NALM6 (cell line): Measurements from ENCODE around the gene BAZ2B.

- PRO-cap, result no peak
Observed at GRCh38 chr2:159059535-159059901, 91.1 kb downstream of the TANC1 start.

DNA sequence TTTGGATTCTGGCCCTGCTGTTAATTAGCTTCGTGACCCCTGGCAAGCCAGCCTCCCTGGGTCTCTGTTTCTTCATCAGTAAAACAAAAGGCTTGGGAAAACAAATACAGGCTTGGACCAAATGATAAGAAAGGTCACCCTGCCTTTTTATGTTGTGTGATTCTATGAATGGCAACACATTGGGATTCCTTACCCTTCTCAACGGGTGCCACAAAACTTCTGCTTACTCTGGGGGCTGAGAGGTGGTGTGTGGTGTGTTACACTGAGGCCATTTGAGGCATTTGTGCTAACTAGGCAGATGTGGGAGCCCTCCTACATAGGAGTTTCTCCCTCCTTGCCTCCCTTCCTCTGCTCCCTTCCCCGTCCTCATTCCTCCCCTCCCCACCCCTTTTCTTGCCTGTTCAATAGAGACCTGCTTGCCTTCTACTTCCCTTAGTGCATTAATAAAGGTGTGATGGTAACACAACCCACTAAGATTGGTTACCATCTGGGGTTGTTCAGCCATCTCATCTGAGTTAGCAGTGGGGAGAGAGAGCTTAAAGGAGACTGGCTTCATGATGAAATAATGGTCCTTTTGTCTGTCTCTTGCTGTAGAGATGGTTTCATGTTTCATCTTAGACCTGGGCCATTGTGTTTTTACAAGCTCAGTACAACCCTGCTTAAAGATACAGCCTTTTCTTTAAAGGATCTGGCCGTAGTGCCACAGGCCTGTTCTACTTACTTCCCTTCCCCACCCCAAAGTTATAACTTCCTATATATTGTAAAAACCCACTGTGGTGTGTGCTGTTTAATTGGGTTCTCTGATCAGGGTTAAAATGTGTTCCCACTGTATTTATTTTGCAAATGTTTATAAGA, 96.3 kb downstream of the TANC1 start:
- PRO-cap, result no peak

- PRO-cap, result no peak
Observed at GRCh38 chr2:159090876-159091225, 122.4 kb downstream of the TANC1 start.

GRCh38 chr2:159147118-159147605, 139.3 kb downstream of the WDSUB1 start:
- PRO-cap, result no peak

GRCh38 chr2:159167391-159167931, 119.0 kb downstream of the WDSUB1 start:
- PRO-cap, result no peak

GRCh38 chr2:159497077-159497818, 119.1 kb downstream of the BAZ2B start:
- PRO-cap, result no peak

DNA sequence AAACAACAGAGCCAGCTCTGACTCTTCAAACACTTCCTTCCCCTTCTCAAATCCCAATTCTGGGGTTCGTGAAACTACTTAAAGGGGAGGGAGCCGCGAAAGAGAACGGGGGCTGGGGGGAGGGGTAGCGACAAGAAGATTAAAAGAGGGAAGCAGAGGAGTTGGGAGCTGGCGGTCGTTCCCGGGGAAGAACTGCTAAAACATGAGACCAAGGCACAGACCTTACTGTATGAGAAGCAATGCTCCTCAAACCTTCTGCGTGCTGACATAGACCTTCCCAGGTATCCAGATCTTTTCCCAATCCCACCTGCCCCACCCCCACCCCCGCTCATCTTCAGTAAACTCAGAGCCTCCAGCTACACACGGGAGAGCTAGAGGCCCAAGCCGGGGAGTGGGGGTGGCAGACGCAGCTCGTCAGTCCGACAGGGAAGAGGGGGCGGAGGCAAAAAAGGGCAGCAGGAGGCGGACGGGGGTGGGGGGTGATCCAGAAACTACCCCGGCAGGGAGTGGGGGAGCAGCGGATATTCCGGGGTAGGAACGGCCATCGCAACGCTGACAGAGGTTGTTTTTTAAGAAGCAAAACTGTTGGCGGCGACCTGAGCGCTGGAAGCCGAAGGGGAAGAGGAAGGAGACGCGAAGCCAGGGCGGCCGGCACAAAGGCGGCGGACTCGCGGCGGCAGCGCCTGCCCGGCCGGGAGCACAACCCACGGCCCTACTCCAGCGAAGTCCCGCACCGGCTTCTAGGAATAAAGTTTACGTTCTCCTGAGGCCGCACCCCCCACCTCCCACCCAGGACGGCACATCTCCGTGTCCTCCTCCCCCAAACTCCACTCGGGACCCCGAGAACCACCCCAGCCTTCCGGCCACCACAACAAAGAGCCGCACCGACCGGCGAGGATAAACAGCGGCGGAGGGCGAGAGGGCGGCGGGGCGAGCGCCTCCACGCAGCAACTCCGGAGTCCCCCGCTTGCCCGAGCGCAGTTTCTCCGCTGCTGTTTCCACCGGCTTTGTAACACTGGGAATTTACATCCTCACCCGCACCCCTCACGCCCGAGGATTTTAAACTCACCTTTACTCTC, 836 bp downstream of the BAZ2B start:
- PRO-cap, result bidirectional peak, plus-strand start at position 133 of the sequence, minus-strand start at position 53 of the sequence; bidirectional peak, plus-strand start at position 579 of the sequence, minus-strand start at position 633 of the sequence; bidirectional peak, plus-strand start at position 900 of the sequence, minus-strand start at position 873 of the sequence

DNA sequence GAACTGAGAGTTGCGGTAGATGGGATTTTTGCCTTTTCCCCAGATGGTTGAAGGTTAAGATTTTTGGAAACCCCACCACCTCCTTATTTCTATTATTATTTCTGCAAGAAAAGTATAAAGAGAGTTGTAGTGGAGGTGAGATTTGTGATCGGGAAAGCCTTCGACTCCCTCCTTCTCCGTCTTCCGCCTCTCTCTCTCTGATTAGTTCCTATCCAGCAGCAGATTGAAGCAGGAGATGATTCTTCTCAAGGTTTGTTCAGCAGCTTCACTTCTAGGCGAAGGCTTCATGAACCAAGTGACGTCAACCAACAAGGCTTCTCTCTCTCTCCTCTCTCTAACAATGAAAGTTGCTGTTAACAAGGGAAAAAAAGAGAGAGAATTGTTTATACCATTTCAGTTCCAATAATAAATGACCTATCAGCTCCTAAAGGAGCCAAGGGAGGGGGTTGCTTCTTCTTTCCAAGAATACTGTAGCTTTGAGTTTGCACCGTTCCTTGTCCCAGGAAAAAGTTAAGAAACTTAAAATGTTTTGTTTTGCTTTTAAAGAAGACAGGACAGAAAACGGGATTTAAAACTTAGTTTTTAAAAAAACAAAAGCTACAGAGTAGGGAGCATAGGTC, at the start of gene BAZ2B:
TSS of gene BAZ2B (minus strand) at position 297 of the 620 bp plus-strand sequence.
- PRO-cap, result unidirectional peak, minus-strand start at position 199 of the sequence

DNA sequence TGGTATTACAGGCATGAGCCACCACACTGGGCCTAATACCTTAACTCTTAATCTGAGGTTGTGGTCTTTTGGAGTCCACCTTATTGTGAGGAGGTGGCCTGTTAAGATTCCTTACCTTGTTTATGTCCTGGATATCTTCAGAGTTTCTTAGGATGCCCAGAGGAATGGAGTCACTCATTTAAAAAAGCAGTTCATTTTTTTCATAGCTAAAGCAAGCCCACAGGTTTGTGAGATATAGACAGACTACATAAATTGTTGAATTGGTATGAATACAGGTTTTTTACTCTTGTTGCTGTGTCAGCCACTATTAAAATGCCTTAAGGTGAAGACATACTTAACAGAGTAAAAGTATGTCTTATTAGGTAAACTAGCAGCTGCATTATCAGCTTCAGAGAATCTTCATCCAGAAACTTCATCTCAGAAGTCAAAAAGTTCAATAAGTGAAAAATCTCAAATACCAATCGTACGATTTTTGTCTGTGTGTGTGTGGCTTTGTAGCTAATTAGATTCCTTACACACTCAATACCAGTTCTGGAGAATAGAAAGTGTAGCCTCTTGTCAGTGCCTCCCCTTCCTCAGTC, 8.9 kb downstream of the MARCHF7 start:
- PRO-cap, result no peak

GRCh38 chr2:159772950-159773450, 25.0 kb downstream of the CD302 start:
- PRO-cap, result no peak

- PRO-cap, result no peak
Observed at GRCh38 chr2:160221545-160222251, 21.6 kb upstream of the ITGB6 start.

GRCh38 chr2:160257111-160257599, 57.1 kb upstream of the ITGB6 start:
- PRO-cap, result no peak

- PRO-cap, result no peak
Observed at GRCh38 chr2:160379463-160379793, 114.2 kb downstream of the RBMS1 start.

- PRO-cap, result no peak
Observed at GRCh38 chr2:160380081-160380698, 113.4 kb downstream of the RBMS1 start.

GRCh38 chr2:160423345-160423959, 70.2 kb downstream of the RBMS1 start:
- PRO-cap, result no peak

DNA sequence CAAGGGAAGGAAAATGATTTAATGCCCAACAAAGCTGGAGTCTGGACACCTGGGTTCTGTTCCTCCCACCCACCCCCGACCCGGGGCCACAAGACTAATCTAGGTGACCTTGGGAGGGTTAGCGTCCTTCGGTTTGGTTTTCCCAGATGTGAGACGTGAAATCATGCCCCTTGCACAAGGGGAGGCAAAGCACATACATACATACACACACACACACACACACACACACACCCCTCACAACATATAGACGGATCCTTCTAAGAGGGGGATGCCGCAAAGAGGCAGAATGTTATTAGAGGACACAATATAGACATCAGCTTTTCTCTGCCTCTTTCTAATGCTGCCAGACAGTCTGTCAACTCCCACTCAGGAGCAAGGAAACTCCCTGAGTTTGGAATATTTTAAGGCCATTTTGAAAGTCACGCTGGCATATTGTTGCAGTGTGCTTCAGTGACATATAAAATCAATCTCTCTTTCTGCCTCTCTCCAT, 631 bp upstream of the RBMS1 start:
- PRO-cap, result no peak

DNA sequence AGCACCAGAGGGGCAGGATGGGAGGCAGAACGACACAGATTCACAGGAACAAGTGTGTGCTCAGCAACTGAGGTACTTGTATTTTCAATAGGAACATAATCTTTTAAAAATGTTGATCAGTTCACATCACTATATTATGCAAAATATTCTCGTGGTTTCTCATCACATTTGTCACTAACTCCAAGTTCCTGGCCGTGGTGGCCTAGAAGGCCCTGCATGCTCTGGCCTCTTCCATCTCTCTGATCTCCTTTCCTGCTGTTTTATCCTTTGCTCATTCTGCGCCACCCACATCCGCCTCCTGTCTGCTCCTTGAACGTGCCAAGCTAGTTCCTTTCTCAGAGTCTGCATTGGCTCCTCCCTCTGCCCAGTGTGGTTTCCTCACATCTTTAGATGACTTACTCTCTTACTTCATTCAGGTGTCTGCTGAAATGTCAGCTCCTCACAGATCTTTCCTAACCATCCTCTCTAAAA, 158.5 kb upstream of the RBMS1 start:
- PRO-cap, result no peak

DNA sequence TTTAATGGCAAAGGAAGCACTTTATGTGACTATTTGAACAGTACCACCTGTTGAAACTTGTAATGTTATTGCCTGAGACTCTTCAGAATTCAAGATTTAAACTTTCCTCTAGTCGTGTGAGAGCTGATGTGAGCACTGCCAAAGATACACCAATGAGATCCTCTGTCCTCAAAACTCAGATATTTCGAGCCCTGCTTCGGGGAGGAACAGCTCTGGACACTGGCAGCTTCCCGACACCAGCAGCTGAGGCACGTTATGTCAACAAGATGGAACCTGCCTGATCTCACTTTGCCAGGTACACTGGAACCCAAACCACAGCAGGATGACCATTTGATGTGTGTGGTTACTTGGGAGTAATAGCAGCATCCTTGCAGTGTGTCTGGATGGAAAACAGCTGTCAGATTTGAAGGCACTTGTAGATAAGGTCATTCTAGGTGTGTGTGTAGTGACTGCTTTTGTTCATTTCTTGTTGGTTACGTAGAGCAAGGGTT, 319.9 kb upstream of the RBMS1 start:
- PRO-cap, result no peak

DNA sequence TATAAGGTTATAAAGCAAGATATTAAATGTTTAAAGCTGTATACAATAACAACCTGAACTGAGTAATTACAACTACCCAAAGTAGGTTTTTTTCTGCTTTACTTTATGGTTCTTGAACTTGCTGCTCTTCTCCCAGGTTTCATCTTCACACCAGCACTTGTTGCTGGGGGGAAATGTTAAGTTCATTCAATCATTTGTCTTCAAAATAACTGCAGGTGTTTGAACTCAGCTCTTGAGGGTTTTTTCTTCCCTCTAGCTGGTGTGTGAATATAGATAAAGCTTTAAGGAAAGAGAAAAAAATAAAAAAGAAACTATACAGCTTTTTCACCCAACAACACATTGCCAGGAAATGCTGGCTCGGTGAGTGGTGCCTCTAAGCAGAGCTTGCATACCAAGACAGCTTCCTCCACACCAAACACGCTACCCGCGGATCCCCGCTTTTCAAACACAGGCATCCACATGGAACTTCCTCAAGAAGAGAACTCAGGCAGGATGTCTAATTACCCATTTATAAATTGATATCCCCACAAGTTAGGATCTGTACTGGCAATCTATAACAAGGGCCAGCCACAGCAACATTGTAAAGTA, 69.9 kb upstream of the TANK start:
- PRO-cap, result no peak

DNA sequence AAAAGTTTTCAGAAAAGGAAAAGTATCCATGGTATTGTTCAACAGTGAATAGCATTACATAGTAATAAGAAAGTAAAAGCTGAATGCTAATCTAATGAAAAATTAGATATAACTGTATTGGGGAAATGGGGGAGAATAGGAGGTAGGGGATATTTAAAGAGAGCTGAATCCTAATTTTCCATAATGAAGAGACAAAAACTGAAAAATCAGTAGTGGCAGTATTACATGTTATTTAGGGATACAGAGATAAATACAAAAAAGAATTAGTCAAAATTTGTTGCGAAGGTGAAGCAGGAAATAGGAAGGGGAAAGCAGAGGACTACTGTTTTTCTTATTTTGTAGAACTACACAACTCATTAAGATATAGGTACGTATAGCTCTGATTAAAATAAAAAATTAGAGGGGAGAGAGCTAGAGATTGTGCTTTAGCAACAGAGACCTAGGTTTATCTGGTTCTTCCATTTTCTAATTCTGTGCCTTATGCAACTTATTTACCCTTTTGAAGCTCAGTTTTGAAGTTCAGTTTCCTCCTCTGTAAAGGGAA, 9.2 kb downstream of the TANK start:
- PRO-cap, result no peak